GM12892 (cell line): ENCODE measurements around the genes SZRD1 and MFAP2.

DNA sequence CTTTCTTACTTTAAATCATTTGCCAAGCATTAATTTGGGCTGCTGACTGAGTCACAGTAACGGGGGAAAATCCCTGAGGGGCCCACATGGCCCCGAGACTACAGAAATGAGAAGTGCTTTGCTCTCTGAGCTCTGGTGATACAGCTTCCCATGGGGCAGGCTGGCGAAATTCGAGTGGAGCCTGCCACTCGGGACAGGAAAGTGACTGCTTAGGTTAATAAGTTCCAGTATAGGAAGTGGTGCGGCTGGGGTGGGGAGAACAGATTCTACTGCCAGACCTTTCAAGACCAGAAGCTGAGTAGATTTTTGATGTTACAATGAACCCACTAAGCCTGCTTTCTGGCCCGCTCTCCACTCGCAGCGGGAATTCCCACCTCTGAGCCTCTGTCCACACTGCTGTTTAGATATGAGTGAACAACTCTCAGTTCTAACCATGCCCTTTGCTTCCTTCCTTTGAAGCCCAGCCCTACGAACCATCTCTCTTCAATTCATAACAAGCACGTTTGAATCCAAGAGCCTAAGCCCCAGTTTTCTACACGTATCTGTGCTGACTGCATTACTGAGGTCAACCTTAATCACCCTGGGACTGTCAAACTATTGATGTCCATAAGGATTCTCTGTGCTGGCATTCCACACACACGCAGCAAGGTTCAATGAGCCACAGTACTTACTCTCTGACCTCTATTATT lies 9.7 kb downstream of the ZBTB17 start:
- RRBS: no CpG with 5 or more reads among the region's 13 CpGs

DNA sequence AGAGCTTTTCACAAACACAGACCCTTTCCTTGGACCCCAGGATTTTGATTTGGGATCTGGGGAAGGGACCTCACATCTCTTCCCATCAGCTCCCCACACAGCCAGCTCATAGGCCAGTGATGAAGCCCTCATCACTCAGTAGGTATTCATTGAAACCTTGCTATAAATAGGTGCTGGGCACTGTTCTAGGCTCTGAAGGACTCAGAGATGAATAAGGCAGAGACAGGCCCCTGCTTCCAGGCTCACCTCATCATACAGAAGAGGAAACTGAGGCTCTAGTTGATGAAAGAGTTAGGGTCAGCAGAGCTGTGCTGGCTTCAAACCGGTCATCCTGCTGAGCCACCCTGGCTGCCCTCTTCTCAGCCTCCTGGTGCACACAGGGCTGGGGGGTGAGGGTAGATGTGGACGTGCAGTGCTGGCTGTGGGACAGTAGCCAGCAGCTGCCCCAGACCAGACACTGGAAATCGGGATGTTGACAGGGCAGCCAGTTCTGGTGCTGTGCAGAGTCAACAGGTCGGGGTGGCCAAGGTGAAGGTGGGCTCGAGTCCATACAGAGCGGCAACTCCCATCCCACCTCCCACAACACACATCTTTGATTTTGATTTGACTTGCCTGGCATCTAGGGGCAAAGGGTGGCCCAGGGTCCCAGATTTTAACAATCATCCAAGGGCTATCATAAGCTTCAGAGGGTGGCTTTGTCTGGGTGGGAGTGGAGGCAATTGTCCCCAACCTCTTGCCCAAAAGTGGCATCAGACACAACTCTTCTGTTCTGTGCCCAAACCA lies 1.5 kb upstream of the CLCNKA start:
- RRBS: no CpG with 5 or more reads among the region's 6 CpGs

DNA sequence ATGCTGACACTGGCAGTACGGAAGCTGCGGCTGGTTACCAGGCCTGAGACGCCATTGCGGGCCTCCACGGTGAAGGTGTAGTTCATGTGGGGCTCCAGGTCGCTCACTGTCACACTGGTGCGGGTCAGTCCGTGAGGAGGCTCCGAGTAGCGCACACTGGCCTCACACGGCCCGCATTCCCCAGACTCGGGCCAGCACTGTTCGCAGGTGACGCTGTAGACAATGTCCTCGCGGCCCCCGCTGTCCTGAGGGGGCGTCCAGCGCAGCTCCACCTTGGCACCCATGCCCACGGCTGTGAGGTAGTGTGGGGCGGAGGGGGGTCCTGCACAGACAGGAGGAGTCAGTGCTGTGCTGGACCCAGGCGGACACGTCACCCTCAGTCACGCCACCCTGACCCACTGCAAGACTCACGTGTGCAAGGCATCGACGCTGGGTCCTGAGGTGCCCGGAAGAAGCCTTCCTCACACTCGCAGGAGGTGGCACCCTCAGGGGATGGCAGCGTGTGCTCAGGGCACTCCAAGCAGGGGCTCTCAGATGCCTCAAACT lies 17.9 kb downstream of the EPHA2 start:
- RRBS: no CpG with 5 or more reads among the region's 31 CpGs

DNA sequence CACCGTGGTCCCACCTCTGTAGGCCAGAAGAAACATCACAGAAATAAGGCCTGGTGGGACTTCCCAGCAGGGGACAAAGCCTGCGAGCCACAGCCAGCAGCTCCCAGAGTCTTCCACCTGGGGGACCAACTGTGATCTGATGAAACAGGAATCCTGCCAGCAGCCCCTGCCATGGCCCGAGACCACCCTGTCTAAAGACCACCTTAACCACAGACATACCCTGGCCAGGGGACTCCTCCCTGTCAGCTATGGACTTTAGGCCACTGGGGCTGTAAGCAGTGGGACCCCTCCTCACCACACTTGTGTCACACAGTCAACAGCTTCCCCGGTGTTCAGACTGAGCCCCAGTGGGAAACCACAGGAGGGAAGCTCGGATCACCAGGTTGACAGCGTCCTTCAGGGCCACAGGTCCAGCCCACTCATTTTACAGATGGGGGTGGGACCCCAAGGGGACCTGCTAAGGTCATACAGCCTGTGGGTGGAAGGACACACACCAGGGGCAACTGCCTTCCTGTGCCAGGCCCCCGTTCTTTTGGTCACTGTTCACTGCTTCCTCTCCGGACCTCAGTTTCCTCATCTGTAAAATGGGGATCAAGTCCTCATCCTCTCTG lies 11.5 kb downstream of the EPHA2 start:
- RRBS: no CpG with 5 or more reads among the region's 8 CpGs

- RRBS: 62% methylated on average over 3 of the region's 28 CpGs
Observed at GRCh38 chr1:16152330-16153611, 3.1 kb downstream of the EPHA2 start.

DNA sequence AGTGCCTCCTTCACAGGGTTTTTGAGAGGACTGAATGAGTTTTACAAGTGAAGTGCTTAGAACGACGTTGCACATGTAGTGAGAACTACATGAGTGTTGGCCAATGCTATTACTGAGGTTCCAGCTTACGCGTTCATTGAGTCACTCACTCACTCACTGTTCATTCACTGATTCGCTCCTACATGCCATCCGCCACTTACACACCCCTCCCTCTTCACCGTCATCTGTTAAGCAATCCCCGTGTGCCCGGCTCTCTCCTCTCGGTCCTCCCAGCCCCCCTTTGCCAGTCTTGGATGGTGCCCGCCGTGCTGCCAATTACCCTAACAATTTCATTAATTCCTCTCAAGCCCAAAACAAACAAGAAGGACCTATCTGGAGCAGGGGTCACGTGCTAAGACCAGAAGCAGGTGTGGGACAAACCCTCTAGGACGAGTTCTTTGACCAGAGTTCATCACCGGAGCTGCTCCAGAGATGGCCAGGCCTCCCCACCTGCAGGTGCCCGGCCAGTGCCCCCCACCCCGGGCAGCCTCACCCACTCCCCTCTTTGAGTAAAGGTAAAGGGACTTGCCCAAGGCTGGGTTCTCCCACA lies 27.4 kb upstream of the EPHA2 start:
- RRBS: 56% methylated on average over 2 of the region's 17 CpGs

DNA sequence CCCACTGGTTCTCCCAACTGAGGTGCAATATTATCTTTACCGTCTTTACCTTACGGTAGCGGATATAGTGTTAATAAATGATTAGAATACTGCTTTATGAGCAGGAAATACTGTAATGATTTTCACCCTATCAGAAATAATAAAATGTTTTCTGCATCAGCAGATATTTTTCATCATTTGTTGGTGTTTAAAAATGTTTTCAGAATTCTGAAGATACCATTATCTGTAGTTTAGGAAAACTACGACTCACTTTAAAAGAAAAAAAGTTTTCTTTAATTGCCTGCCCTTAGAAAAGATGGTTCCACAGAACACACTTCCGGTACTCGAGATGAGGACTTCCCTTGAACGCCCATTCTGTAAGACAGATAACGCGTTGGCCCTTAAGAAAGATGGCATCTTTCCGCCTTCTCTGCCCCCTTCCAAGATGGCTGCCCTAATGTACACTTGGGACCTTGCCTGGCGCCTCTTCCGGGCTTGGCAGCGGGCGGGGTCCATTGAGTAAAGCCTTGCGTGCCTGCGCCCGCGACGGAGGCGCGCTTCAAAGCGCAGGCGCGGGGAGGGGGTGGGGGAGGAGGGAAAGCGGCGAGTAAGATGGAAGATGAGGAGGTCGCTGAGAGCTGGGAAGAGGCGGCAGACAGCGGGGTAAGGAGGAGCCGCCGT lies at the start of gene SZRD1:
Gene SZRD1, plus strand, starts transcription at position 576 of the 660 bp plus-strand sequence.
- RRBS: no CpG with 5 or more reads among the region's 31 CpGs

- RRBS: no CpG with 5 or more reads among the region's 8 CpGs
Observed at GRCh38 chr1:16395389-16396398, 28.7 kb downstream of the SZRD1 start.

DNA sequence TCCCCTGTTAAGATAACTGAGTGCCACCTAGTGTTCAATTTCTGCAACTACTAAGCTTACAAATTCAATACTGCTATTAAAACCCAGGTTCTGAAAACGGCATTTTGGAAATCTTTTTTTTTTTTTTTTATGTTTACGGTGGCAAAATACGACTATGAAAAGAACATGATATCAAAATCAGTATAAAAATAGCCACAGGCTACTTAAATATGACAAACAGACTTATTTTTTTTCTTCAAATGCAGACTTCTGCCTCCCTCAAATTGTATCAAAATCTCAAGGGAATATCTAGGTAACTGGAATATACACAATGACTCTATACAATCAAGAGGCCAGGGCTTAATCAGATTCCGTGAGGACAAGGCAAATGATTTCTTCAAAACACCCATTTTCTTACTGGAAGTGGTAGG lies 236.8 kb upstream of the CROCC start:
- RRBS: no CpG with 5 or more reads among the region's 4 CpGs

GRCh38 chr1:16872105-16872980 lies 49.4 kb upstream of the CROCC start:
- RRBS: 87% methylated on average over 3 of the region's 64 CpGs

GRCh38 chr1:16966888-16967499 lies 13.4 kb downstream of the MFAP2 start:
- RRBS: no CpG with 5 or more reads among the region's 11 CpGs

DNA sequence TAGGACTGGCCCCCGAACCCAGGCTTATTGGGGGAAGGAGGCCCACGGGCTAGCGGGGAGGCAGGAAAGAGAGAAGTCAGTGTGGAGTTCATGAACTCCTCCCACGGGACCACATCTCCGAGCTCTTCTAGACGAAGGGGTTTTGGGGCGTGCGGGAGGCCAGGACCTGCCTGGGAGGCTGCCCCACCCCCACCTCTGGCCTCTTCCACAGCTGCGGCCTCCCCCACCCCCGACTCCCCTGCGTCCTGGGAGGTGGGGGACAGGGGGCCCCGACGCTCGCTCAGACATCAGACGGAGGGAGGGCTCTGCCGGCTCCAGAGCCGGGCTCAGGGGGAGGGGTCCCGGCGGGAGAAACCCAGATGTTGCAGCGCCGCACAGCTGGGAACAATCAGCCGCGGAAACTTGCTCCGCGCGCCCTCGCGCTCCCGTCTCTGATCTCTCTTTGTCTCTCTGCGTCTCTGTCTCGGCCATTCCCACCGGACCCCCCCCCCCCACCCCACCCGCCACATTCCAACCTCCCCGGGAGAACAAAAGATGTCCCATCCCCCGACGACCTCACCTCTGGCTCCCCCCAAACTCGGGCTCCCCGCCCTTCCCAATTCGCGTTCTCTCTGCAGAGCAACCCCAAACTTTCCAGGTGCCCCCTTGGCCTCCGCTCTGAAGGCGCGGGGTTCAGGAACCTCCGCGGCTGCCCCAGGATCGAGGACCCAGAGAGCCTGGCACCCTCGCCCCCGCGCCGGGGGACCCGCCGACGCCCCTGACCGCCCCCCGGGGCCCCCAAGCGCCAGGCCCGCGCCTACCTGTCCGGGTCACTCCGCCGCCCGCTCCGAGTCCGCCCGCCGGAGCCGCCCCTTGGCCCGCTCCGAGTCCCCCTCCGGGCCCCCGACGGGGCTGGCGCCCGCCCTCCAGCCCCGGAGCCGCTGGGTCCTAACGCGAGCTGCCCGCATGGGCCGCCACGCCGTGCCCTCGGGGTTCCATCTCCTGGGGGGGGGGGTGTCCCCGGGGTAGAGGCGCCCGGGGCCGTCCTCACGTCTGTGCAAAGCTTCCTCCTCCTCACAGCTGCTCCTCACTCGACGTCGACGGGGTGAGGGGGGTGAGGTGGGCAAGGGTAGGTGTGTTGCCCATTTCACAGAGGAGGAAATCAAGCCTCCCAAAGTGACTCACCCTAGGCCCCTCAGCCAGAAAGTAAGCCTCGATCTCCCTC lies at the start of gene MFAP2:
Gene MFAP2, minus strand, starts transcription at position 834 of the 1,204 bp plus-strand sequence.
- RRBS: 15% methylated on average over 18 of the region's 93 CpGs

GRCh38 chr1:16980991-16981345 lies 548 bp upstream of the MFAP2 start:
- RRBS: no CpG with 5 or more reads among the region's 6 CpGs

DNA sequence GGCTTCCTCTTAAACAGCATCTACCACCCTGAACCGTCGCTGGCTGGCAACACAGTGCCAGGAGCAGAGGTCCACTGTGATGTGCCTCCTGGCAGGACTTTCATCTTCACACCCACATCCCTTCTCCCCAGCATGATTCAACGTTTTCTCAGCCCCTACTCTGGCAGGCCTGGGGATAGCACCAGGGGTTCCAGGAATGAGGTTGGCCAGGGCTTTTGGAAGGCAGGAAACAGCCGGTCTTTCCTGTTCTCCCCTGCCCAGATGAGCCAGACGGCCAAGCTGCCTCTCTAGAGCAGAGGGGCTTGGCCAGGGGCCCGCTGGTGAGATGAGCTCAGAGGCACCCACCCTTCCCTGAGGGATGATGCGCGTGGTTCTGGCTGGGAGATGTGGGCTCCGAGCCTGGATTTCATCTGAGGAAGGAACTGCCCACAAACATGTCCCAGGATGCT lies 4.3 kb upstream of the MFAP2 start:
- RRBS: no CpG with 5 or more reads among the region's 9 CpGs

DNA sequence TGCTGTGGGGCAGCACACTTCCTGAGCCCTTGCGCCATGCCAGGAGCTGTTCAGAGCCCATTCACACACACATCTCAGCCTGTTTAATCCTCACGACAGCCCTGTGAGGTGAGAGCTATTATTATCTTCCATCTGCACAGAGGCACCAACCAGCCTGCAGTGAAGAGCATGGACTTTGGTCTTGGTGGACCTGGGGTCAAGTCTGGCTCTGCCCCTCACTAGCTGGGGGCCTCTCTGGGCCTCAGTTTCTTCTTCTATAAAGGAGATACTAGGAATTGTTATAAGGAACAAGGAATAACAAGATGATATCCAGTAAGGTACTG lies 3.3 kb upstream of the PADI2 start:
- RRBS: no CpG with 5 or more reads among the region's 2 CpGs

- RRBS: no CpG with 5 or more reads among the region's 3 CpGs
Observed at GRCh38 chr1:17216252-17216584, 11.3 kb downstream of the PADI1 start.

- RRBS: no CpG with 5 or more reads among the region's 6 CpGs
Observed at GRCh38 chr1:17355801-17356222, 16.2 kb upstream of the PADI6 start.

DNA sequence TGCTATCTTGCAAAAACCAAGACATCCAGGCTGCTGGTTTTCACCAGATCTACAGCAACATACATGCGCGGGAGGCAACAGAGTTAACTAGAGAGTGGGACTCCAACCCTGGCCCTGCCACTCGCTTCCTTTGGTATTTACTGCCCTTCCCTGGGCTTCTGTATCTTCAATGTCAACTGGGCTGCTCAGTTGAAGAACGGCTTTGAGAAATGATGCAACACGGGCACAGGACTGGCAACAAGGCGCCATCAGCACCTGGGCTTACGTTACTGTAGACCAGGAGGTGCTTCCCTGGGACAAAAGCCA lies 11.6 kb downstream of the RCC2 start:
- RRBS: no CpG with 5 or more reads among the region's 7 CpGs

DNA sequence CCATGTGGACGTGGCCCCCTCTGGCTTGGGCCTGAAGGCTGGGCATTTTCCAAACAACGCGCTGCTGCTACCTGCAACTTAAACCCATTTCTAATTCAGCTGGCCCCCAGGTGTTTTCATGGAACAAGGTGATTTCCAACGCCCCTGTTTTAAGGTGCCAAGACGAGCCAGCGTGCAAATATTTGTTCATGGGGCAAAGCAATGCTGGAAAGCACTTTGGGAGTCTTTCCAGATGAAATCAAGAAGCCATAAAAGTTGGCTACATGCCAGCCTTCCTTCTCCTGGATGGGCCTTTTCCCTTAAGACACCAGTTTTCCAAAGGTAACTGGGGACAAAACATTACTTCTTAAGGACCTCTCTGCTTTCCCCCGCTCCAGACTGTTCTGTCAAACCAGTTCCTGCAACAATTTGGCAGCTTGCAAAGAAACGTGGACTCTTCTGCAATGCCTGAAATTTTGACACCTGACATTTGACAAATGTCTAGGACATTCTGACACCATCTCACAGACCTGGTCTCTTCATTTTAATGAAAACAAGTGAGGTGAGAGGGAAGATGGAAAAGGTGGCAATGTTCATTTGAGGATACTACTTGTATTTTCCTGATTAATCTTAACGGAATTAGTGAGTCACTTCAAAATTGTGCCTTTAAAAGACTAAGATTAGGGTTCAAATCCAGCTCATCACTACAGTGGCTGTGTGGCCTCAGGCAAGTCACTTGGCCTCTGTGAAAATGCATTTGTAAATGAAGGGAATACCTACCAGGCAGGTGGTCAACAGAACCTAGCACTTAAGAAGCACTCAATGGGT lies 11.0 kb downstream of the RCC2 start:
- RRBS: no CpG with 5 or more reads among the region's 9 CpGs